ENCODE results near the genes FKBP4 and RAD51AP1.

GRCh38 chr12:1932059-1933061, 13.9 kb upstream of the CACNA2D4 start:
- RRBS, 2 experiments, result no CpG with 5 or more reads among the region's 28 CpGs

- RRBS, 2 experiments, result no CpG with 5 or more reads among the region's 3 CpGs
Observed at GRCh38 chr12:2012213-2012776, 8.0 kb upstream of the DCP1B start.

- RRBS, 2 experiments, result no CpG with 5 or more reads among the region's 1 CpG
Observed at GRCh38 chr12:2054704-2054996, 1.9 kb downstream of the CACNA1C start.

DNA sequence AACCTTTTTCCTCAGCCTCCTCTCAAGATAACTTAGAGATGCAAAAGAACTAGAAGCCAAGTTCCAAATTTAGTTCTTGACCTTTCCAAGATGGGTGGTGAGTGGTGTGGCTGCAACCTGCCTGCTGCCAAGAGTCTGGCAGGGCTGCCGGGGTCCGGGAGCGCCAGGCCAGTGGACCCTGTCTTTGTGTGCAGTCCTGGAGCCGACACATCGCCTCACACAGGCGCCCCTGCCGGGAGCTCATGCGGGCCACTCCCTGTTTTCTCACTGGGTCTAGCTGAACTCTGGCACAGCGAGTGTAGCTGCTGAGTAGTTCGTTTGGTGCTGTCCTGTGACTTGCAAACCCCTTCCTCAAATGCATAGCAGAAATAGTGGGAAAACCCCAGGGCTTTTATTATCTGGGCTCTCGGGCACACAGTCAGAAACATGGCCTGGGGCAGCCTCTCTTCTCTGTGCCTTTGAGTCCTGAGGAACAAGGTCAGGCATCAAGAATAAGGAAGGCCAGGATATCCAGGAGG, 85.0 kb downstream of the CACNA1C start:
- RRBS, 2 experiments, result 21 to 65% methylated on average over 6 of the region's 11 CpGs

DNA sequence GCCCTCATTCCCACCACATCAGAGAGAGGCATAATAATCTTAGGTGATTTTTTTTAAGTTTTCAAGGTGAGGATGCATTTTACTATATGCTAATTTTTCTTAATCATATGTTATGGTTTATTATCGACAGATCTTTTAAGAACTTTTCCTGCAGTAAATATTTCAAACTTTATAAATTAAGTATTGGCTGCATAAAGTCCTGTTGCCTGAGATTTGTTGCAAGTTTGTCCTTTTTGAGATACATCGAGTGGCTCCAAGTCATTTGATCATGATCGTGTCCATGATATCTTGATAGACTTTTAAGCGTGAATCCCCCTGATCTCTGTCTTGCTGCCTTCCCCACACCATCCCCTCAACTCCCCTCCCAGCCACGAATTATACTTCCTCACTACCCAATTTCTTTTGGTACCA, 146.0 kb downstream of the CACNA1C start:
- RRBS, 2 experiments, result no CpG with 5 or more reads among the region's 5 CpGs

DNA sequence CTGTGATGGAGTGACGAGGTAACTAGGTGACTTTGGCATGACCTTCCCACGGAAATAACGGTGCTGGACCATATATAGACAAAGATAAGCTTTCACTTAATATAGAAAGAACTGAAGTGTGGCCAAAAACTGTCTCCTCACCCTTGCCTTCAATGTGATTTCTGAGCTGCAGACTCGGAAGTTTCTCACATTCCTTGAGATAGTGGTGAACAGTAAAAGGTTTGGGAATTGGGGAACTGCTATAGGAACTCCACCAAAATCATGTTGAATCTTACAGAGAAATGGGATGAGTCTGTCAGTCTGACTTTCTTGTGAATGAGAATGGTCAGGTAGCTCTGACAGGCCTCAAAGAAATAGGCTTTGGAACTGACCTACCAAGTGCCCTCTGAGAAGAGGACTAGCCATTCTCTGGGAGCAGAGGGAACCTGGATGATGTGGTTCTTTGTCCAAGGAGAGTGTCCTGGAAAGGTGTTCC, 185.5 kb downstream of the CACNA1C start:
- RRBS, 2 experiments, result no CpG with 5 or more reads among the region's 4 CpGs

DNA sequence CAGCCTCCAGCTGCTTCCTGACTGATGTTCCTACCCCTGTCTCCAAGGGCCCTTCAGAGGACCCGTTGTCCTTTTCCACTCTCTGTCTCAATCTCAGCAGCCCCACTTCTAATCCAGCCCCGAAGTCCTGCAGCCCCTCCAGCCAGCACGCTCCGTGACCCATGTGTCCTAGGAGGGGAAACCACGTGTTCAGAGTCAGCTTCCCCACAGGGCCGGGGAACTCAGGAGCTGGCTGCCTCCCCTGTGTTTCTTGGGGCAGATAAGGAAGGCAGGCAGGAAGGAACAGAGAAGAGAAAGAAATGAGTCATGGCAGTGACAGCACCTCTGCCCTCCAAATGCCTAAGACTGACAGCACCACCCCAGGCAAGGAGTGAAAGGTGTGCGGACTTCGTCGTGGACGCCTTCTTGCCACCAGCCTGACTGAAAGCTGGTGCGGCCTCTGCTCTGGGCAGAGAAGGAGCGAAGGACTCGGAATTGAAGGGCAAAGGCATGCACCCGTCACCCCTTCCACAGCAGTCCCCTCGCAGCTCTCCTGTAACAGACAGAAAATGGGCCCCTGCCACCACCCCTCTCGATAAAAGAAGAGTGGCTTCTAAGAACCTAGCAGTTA, 167.0 kb upstream of the FKBP4 start:
- RRBS, 2 experiments, result no CpG with 5 or more reads among the region's 16 CpGs

DNA sequence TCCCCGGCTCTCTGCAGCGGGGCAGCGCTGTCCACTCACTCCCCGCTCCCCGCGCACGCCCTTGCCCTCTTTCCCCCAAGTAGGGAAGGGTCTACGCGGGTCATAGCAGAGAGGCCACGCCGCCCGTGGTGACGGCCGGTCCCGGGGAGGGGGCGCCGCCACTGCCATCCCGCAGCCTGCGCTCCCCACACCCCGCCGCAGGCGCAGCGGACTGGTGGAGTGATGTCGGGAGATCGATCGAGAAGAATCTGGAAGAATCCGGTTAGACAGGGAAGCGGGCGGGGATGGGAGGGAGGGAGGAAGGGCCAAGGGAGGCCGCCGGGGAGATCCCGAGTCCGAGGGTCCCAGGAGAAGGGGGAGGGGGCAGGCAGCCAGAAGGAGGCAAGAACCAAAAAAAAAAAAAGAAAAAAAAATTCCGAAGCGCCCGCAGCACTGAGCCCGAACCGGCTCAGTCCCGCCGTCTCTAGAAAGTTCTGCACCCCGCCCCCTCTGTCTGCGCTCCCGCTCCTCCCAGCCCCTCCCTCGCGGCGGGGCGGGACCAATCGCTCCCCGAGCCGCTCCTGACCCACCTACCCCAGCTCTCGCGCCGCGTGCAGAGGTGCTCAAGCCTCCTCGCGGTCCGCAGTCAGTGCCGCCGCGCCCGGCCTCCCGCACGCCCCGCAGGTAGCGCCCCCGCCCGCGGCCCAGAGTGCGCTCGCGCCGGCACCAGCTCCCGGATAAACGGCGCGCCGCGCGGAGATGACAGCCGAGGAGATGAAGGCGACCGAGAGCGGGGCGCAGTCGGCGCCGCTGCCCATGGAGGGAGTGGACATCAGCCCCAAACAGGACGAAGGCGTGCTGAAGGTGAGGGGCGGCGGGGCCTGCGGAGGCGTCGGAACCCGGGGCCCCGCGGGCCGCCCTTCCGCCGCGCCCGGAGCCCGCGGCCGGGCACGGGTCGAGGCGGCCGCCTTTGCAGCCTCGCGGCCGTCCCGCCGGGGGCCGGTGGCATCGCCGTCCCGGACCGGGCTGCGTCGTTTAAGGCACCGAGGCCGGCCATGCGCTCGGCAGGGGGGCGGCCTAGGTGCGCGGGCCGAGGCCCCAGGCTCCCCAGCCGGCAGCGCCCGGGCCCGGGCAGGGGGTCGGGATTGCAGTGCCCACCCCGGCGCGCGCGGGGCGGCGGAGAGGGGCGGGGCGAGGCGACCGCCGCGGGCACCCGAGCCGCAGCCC, at the start of gene FKBP4:
Gene FKBP4 (plus strand): TSS at position 569 of the 1,206 bp plus-strand sequence.
- RRBS, 2 experiments, result 2 to 5% methylated on average over 44 to 54 of the region's 149 CpGs

DNA sequence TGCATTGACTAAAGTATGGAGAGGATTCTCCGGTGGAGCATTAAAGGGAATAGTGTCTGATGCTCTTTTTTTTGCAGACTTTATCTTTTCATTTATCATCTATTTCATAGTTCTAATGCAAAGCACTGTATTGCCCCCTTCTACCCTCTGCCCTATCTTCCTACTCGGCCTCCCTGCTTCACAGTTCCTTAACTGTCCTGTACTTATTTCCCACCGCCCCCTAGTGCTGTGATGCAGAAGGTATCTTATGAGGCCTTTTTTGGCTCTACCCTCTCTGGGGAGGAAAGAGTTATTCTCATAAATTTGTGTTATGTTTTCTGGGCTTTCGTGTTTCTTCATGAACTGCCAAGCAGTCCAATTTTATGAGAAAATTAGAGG, 1.1 kb downstream of the ITFG2 start:
- RRBS, 2 experiments, result no CpG with 5 or more reads among the region's 4 CpGs

DNA sequence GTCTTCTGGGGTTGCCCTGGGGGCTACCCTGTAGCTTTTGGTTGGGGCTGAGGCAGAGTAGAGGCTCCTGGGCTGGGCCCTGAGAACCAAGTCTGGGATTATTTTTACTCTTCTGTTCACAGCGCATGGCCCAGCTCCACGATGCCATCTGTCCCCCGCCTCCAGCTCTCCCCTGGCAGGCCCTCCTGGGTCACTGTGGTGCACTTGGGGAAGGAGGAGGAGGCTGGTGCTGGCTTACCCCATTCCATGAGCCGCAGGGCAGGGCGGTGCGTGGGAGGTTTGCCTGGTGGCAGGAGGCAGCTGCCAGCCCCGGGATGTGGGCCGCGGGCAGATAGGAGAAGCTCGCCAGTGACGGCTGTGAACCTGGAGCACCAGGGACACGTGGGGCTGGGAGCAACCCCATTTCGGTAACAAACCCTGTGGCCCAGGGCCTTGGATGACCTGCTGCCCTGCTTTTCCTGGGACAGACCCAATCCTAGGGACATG, 23.2 kb downstream of the TEAD4 start:
- RRBS, 2 experiments, result no CpG with 5 or more reads among the region's 13 CpGs

DNA sequence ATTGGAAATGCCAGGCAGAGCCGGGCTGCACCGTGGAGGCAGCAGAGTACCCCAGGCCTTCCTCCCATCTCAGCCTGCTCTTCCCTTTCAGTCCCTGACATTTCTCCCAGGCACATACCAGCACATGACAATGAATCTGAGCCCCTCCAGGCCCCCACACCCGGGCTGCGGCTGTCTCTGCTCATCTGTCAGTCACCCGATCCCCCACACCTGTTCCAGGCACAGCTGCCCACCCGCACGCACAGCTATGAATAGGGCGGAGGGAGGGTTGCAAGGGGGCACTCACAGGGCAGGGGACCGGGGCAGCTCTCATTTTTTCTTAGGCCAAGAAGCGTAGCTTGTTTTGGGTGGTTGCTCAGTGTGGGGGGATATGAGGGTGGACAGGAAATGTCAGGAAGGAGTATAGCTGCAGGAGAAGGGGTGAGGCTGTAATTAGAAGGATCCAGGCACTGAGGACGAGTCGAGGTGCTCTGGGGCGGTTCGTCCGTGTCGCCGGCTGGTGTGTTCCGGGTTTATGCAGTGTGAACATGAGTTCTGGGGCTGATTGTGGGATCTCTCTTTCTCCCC, 43.6 kb upstream of the TSPAN9 start:
- RRBS, 2 experiments, result 93 to 97% methylated on average over 1 of the region's 18 CpGs

DNA sequence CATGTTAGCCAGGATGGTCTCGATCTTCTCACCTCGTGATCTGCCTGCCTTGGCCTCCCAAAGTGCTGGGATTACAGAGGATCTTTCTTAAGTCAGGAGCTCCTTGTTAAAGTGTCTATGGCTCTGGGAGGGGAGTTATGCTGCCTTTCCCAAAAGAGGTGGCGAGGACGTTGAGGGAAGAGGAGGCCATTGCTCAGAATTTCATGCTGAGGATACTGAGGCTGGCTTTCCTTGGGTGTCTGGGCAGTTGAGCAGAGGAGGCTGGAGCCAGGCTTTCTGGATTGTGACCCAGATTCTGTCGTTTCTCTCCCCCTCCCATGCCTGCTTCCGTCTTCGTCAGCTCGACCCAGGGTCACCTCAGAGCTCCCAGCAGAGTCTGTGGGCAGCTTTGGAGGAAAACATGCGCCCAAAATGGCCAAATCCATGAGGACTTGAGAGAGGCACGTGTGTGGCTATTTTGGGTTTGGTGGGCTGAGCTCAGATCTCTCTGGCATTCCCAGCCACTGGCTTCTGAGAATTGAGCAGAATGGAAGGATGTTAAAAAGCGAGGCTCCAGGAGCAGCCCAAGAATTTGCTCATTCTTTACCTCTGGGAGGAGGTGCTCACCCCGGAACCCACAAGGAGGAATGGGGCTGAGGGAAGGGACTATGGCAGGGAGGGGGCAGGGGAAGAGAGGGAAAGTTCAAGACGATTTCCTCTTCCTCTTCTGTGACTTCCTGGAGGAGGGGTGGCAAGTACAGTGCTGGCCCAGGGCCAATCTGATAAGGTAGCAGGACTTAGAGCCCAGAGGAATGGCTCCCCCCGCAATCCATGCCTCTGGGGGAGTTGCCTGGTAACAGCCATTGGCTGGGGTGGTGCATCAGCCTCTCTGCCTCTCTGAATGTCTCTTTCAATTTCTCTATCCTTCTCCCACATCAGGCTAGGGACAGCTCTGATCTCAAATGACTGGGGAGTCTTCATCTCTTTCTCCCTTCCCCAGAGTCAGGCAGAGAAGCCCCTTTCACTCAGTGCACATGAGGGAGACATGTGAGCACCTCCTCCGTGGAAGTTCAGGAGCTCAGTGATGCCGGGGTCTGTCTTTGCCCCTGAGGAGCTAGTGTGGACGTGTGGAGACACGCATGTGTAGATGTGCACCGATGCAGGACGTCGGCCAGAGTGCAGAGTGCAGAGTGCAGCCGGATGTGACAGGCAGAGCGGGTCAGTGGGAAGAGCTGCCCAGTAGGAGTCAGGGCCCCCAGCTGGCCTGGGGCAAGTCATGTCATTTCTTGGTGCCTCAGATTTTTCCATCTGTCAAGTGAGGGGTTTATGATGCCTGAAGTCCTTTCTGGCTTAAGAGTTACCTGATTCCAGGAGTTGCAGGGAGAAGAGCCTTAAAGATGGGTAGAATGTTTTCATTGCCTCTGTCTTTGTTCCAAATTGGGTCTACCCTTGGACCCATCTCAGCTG, 20.2 kb downstream of the TSPAN9 start:
- RRBS, 2 experiments, result 66% methylated on average over 4 of the region's 23 CpGs; no CpG with 5 or more reads in 1 of the 2 experiments

- RRBS, 2 experiments, result 46 to 72% methylated on average over 4 of the region's 16 CpGs
Observed at GRCh38 chr12:3241395-3242033, 164.3 kb downstream of the TSPAN9 start.

DNA sequence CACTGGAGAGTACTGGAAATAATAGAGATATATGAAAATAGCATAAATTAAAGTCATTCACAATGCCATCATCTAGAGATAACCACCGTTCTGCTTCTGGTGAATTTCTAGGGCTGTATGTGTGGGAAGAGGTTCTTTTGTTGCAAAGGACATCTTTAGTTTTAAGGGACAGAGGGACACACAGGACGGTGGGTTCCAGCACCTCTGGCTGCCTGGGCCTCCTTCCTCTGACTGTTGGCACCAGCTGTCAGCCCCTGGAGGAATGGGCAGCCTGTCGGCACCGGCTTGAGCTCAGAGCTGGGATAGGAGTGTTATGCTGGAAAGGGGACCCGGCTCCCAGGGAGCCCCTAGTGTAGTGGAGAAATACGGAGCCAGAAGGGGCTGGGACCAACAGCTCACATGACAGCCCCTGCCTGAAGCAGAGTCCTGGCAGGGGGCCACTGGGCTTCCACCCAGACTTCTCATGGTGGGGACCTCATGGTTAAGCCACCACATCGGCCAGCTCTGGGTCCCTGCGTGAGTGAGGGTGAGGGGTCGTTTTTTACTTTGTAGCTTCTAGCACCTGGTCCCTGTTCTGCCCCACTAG, 174.4 kb downstream of the TSPAN9 start:
- RRBS, 2 experiments, result 63% methylated on average over 1 of the region's 9 CpGs; no CpG with 5 or more reads in 1 of the 2 experiments

GRCh38 chr12:3315538-3315796, 175.5 kb upstream of the PRMT8 start:
- RRBS, 2 experiments, result no CpG with 5 or more reads among the region's 4 CpGs

GRCh38 chr12:3461323-3461768, 29.7 kb upstream of the PRMT8 start:
- RRBS, 2 experiments, result no CpG with 5 or more reads among the region's 4 CpGs

DNA sequence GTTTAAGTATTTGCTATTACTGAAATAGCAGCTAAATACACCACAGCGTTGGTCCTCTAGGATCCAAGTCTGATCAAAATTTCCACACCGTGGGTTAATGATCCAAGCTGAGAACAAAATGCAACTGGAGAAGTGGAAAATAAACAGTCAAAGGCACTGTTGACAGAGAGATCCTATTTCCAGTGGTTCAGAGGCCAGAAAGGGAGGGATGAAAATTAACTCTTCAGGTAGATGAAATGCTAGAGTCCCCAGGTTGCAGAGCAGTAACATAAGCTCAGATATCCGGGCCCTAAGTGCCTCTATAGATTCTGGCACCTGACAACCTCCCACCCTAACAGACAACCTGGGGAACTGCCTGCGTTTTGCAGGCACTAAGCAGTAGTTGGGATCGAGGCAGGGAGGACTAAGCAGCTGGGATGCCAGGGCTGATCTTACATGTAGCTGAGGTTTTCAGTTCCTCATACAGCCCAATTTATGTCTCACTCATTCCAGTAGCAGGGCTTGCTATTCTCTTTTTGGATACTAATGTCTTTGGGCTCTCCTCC, 42.7 kb upstream of the CRACR2A start:
- RRBS, 2 experiments, result no CpG with 5 or more reads among the region's 5 CpGs

GRCh38 chr12:4148335-4148966, 125.1 kb upstream of the CCND2 start:
- RRBS, 2 experiments, result no CpG with 5 or more reads among the region's 6 CpGs

GRCh38 chr12:4293377-4294416, 20.1 kb downstream of the CCND2 start:
- RRBS, 2 experiments, result no CpG with 5 or more reads among the region's 28 CpGs

DNA sequence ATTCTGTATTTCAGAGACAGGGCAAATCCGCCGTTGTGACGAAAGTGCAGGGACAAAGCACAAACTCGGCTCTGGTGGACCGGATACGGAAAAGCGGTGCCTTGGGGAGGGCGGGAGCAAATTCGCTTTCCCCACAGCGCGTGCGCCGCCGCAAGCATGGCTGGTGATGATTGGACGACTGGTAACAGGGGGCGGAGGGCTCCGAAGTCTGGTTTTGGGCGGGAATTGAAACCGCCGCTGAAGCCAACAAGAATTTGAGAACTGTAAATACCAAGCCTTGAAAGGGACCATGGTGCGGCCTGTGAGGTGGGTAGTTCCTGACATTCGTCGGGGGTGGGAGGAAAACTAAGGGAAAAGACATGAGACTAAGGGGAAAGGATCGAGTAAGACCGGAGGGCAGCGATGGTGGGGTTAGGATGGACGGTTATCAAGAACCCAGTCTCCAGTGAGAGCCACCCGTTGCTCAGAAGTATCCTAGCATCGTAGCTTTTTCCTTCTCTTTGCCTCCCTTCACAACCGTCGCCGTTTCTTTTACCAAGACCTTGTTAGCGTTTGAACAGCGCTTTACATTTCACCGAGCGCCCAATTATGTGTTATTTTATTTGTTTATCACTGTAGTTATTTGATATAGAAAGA, at the start of gene RAD51AP1:
Gene RAD51AP1 (plus strand): TSS at position 240 of the 636 bp plus-strand sequence.
- RRBS, 2 experiments, result 50% methylated on average over 2 of the region's 36 CpGs; no CpG with 5 or more reads in 1 of the 2 experiments